ENCODE measurements around the genes SIVA1 and AKT1.

DNA sequence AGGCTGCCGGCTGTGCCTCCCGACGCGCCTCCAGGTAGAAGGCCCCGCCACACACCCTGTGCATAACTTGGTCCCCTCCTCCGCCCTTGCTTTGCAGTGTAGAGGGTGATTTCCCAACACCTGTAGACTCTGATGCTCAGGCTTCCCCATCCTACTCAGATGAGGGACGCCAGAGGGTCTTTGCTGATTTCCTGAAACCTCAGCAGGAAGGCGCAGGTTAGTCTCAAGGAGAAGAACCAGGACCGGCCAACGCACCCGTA, 28.3 kb upstream of the TMEM179 start:
- PRO-cap, result no peak
- RAMPAGE, long total RNA, 5 experiments, result no peak in any of the 5 experiments
- RRBS, result 58% methylated on average over 3 of the region's 11 CpGs

DNA sequence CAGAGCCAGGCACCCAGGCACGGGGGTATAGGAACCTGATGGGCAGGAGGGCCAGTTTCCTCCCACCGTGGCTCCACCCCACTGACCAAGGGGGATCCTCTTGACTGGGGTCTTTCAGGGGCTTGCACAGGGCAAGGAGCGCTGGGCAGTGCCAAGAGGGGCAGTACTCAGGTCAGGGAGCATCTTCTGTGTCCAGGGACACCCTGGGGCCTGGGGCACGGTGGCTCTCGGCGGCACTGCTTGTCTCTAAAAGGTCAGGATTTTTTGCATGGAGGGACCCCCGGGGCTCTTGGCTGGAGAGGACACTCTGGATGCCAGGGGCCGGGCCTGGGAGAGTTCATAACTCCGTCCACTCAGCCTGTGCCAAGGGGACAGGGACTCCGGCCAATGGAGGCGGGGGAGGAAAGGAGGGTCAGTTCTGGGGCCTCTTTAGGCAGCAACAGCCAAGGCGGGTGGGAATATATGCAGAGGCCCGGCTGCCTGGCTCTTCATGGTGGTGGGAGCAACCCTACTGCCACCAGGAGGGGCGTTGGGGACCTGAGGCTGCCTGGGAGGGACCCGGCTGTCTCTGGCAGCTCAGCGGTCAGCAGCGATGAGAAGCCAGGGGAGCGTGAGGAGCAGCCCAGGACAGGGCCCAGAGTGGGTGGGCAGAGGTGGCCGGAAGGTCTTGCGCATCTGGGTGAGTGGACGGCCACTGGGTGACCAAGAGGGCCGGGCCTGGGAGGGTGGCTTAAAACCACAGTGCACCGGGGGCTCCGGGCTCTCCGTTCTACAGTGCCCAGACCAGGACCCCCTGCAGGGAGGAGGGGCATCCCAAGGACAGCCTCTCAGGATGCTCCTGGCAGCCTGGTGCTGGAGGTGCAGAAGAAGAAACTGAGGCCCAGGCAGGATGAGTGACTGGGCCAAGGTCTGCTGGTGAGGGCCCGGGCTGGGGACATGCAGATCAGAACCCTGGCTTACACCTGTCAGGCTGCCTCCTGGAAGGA, 9.8 kb downstream of the INF2 start:
- PRO-cap, result no peak
- RAMPAGE, long total RNA, 5 experiments, result start-site peak on the plus strand in 1 of 5 experiments, centred at position 453 of the sequence, 6 reads per replicate
- RRBS, result 50% methylated on average over 16 of the region's 26 CpGs

DNA sequence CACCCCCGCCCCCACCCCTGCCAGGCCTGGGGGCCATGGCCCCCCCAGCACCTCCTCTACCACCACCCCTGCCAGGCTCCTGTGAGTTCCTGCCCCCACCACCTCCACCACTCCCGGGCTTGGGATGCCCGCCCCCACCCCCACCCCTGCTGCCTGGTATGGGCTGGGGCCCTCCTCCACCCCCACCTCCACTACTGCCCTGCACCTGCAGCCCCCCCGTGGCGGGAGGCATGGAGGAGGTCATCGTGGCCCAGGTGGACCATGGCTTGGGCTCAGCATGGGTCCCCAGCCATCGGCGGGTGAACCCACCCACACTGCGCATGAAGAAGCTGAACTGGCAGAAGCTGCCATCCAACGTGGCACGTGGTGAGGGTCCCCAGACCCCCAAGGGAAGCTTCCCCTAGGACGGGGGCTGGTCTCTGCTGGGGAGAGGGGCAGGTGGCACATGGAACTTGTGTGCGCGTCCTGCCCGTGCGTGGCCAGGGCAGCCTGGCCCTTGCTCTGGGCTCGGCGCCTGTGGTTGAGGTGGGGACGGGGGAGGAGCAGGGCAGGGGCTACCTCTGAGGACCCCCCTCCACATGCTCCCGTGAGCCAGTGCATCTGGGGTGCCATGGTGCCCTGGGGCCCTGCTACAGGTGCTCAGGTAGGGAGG, 16.3 kb upstream of the ADSS1 start:
- PRO-cap, result no peak
- RAMPAGE, long total RNA, 5 experiments, result start-site peak on the plus strand in 3 of 5 experiments, centred at positions 160 to 546 of the sequence, 20 to 55 reads per replicate
- RRBS, result no CpG with 5 or more reads among the region's 20 CpGs

GRCh38 chr14:104722033-104722591, 1.9 kb upstream of the ADSS1 start:
- PRO-cap, result no peak
- RAMPAGE, long total RNA, 5 experiments, result no peak in any of the 5 experiments
- RRBS, result no CpG with 5 or more reads among the region's 12 CpGs

DNA sequence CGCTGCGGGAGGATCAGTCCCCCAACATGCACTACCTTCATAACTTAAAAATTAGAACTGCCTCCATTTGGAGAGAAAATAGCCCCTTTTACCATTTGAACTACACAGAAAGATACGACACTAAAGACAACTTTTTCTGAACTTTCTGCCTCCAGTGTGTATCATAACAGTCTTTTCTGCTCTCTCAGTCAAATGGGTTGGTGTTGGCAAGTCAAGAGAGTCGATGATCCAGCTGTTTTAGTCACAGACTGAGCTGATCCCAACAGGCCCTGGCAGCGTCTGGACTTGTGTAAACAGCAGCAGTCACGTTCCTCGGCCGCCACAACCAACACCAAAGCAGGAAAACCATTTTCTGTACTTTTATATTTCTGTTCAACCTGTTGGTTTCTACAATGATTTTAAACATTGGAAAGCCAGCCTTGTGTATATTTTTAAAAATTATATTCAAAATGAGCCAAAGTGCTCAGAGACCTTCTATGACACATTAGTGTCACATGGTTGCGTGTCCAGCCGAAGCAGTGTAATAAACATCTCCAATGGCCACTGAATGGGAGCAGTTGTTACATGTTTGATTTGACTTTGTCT, 6.1 kb upstream of the SIVA1 start:
- PRO-cap, result no peak
- RAMPAGE, long total RNA, 5 experiments, result no peak in any of the 5 experiments
- RRBS, result no CpG with 5 or more reads among the region's 10 CpGs

GRCh38 chr14:104752411-104753383, at the start of gene SIVA1:
SIVA1 (plus strand) TSS chr14:104753147.
- PRO-cap, result unidirectional peak, minus-strand start at chr14:104752591; unidirectional peak, minus-strand start at chr14:104752691; bidirectional peak, plus-strand start at chr14:104753156, minus-strand start at chr14:104752842
- RAMPAGE, long total RNA, 5 experiments, result start-site peak on the plus strand in 5 of 5 experiments, at chr14:104753133-104753212 at its widest, 76 to 774 reads per replicate
- RRBS, result 1% methylated on average over 1 of the region's 108 CpGs

GRCh38 chr14:104766830-104767048, 13.8 kb downstream of the SIVA1 start:
- PRO-cap, result no peak
- RAMPAGE, long total RNA, 5 experiments, result no peak in any of the 5 experiments
- RRBS, result 100% methylated on average over 2 of the region's 3 CpGs

GRCh38 chr14:104767076-104767971, 14.4 kb downstream of the SIVA1 start:
- PRO-cap, result no peak
- RAMPAGE, long total RNA, 5 experiments, result no peak in any of the 5 experiments
- RRBS, result no CpG with 5 or more reads among the region's 19 CpGs

DNA sequence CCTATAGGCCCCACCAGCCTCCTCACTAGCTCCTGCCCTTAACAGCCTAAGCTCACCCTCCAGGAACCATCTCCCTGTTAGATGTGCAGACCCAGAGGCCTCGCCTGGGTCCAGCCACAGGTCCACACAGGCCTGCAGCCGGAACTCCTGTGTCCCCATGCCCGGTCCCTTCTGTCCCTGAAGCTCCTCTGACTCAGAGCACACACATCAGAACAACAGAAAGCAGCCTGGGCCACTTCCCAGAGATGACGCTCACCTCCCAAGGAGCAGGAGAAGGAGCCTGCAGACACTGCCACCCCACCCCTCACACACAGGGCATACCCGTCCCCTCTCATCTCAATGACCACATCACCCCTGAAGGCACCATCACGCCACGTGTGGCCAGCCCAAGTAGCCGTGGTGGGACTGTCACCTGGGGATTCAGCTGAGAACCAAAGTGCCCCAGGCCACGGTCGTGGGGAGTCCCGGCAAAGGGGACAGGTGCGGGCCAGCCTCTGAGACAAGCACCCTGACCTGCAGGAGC, 5.7 kb downstream of the AKT1 start:
- PRO-cap, result no peak
- RAMPAGE, long total RNA, 5 experiments, result no peak in any of the 5 experiments
- RRBS, result 86% methylated on average over 2 of the region's 12 CpGs

- PRO-cap, result bidirectional peak, plus-strand start at chr14:104795857, minus-strand start at chr14:104795756
- RAMPAGE, long total RNA, 5 experiments, result no peak in any of the 5 experiments
- RRBS, result 1% methylated on average over 76 of the region's 166 CpGs
These were observed at the start of gene AKT1 for GRCh38 chr14:104795048-104796215. AKT1 (minus strand) TSS chr14:104795748.

DNA sequence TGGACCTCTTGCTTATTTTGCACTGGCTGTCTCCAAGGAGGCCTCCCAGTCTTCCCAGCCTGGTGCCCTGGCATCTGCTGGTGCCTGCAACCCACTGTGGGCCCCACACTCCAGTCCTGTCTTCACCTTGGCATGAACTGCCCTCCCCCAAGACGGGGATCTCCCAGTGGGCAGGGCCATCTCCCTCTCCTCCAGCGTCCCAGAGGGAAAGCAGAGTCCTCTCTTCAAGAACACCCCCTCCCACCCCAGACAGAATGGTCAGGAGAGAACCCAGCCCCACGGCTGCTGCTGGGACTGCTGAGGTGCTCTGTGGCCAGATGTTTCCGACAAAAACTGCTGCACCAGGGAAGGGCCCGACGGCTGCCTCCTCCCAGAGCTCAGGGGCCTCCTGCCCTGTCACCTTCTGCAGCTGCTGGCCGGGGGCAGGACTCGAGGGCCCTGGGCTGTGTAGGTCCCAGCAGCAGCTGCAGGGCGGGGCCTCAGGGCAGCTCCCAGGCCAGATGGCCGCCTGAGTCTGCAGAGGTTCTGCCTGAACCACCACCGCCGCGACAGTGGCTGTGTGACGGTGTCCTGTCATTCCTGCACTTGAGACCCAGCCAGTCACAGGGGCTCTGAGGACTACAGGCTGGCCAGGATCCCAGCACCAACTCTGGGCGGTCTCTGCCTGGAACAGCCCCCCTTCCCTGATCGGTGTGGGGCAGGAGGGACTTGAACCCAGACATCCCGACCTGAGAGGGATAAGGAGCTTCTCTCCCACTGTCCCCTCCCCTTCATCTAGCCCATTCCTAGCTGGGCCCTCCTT, 2.0 kb upstream of the AKT1 start:
- PRO-cap, result unidirectional peak, minus-strand start at position 405 of the sequence
- RAMPAGE, long total RNA, 5 experiments, result no peak in any of the 5 experiments
- RRBS, result no CpG with 5 or more reads among the region's 17 CpGs

- PRO-cap, result no peak
- RAMPAGE, long total RNA, 5 experiments, result no peak in any of the 5 experiments
- RRBS, result 50% methylated on average over 2 of the region's 16 CpGs
These were observed 1.3 kb upstream of the ZBTB42 start for GRCh38 chr14:104799535-104800103.

DNA sequence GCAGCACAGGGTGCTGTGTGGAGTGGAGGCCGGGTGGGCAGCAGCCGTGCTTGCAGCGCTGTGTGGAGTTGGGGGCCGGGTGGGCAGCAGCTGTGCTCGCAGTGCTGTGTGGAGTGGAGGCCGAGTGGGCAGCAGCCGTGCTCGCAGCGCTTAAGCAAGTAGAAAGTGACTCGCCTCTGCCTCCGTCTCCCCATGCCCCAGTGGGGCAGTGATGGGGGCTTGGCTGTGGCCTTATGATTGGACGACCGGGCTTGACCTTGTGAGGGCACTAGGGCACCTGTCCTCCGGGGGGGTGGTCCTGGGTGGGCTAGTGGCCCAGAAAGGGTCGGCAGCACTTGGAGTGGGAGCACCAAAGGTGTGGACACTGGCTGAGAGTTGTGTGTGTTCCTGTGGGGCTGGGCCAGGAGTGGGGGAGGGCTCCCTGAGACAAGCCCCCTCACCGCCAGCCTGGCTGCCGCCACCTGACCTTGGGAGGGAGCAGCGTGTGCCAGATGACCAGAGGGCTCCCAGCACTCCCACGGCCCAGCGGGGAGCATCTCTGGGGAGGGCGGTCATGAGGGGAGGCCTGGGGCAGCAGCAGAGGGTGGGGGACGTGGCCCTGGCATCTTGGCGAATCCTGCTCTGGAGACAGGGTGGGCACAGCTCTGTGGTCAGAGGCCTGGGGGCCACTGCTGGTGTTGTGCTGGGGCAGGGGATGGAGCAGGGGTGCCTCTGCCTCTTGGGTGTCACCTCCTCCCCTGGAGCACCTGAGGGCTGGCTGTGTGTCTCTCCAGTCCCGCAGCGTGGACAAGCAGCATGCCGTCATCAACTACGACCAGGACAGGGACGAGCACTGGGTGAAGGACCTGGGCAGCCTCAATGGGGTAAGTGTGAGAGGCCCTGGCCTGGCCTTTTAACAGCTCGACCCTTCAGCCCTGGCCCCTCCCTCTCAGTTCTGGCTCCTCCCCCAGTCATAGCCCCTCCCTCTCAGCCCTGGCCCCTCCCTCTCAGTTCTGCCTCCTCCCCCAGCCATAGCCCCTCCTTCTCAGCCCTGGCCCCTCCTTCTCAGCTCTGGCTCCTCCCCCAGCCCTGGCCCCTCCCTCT, 10.8 kb downstream of the CEP170B start:
- PRO-cap, result no peak
- RAMPAGE, long total RNA, 5 experiments, result start-site peak on the plus strand in 3 of 5 experiments, centred at positions 274 to 792 of the sequence, 5 to 35 reads per replicate
- RRBS, result 92% methylated on average over 3 of the region's 29 CpGs

- PRO-cap, result no peak
- RAMPAGE, long total RNA, 5 experiments, result no peak in any of the 5 experiments
- RRBS, result no CpG with 5 or more reads among the region's 12 CpGs
These were observed 1.7 kb downstream of the CDCA4 start for GRCh38 chr14:105019152-105019571.

DNA sequence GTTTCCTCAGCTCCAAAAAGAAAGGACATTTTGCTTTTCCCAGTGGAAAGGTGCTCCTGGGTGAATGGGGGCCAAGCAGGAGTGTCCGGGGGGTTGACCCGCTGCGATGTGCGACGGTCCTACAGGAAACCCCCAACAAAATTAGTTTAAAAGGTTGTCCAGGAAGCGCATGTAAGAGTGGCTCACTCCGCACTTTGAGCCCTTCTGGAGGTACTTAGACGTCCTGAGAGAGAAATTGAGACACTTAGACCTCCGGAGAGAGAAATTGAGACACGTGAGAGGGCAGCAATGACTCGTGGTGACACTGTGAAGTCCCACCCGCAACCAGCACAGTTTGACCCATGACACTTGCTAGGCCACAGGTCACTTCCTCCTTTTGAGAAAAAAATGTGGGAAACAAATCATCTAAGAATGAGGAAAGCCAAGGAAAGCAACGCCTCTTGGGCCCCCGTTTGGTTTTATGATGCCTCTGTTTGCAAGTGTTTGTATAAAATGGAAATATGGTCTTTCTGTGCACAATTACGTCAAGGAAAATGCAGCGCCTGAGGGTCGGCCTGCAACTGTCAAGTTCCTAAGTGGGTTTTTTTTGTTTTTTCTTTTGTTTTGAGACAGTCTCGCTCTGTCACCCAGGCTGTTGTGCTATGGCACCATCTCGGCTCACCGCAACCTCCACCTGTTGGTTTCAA, 13.5 kb upstream of the CDCA4 start:
- PRO-cap, result no peak
- RAMPAGE, long total RNA, 5 experiments, result no peak in any of the 5 experiments
- RRBS, result no CpG with 5 or more reads among the region's 20 CpGs

DNA sequence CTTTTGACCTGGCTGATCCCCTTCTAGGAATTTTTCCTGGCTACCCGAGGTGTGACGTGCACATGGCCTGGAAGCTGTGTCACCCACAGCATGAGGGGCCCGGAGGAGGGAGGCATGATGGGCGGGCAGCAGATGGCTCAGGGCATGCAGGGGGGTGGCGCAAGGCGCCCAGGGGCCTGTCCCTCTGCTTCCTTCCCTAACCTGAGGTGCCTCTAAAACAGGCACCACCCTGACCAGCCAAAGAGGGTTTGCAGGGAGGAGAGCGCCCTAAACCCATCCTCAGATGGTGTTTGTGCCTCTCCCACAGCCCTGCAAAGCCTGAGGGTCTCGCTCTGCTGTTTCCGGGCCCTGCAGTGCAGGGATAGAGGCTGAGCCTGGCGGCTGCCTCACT, 6.6 kb downstream of the GPR132 start:
- PRO-cap, result no peak
- RAMPAGE, long total RNA, 5 experiments, result no peak in any of the 5 experiments
- RRBS, result no CpG with 5 or more reads among the region's 10 CpGs

GRCh38 chr14:105059143-105059564, 6.1 kb downstream of the GPR132 start:
- PRO-cap, result no peak
- RAMPAGE, long total RNA, 5 experiments, result no peak in any of the 5 experiments
- RRBS, result no CpG with 5 or more reads among the region's 9 CpGs

DNA sequence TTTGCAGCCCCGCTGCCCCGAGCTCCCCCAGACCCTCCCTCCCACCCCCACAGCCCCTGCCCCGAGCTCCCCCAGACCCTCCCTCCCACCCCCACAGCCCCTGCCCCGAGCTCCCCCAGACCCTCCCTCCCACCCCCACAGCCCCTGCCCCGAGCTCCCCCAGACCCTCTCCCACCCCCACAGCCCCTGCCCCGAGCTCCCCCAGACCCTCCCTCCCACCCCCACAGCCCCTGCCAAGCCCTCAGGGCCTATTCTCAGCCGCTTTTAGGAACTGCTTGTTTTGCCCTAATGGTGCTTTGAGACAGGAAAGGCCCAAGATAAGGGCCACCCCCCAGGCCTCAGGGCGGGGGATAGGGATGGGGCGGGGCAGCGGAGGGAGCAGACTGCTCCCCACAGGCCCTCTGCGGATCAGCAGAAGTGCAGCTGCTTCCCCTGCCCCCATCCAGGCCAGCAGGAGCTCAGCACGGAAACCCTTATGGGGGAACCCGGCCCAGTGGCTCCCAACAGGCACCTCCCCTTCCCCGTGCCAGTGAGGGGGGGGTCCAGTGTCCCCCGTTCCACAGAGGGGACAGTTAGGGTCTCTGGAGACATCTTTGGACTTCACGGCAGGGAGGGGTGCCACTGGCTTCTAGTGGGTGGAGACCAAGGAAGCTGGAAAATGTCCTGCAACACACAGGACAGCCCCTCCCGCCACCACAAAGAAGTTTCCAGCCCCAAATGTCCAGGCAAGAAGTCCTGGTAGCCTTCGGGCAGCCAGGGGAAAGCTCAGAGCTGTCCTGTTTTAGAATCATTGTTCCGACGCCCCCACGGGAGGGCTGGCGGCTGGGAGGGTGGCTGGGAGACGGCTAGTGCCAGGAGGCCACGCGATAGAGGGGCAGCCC, 10.2 kb upstream of the GPR132 start:
- PRO-cap, result no peak
- RAMPAGE, long total RNA, 5 experiments, result no peak in any of the 5 experiments
- RRBS, result no CpG with 5 or more reads among the region's 25 CpGs

GRCh38 chr14:105153497-105153894, 15.1 kb downstream of the JAG2 start:
- PRO-cap, result no peak
- RAMPAGE, long total RNA, 5 experiments, result no peak in any of the 5 experiments
- RRBS, result 78% methylated on average over 1 of the region's 12 CpGs

DNA sequence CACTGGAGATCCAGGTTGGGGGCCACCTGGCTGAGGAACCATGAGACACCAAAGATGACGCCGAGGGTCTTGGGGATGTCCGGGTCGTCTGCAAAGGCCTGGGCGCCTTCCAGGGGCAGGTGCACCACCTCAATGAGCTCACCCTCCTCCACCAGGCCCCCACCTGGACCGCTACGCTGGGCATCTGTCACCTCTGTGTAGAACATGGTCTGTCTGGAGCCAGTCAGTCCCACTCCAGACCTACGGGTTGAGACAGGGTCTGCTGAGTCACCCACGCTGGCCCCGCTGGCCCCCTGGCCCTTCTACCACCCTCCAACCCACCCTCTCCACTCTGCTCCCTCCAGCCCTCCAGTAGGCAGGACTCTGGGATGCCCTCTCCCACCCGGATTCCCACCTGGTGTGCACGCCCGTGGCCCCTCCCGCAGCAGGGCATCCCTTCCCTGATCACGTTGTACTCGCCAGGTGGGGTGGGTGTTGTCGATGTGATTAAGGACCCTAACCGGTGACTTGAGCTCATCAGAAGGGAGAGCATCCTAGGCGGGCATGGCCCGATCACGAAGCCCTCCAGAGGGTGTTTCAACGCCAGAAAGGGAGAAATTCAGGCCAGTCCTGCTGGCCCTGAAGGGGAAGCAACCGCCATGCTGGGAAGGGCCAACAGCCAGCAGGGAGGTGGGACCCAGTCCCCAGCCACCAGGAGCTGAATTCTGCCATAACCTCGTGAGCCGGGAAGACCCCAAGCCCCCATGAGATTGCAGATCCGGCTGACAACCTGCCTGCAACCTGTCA, 4.6 kb upstream of the JAG2 start:
- PRO-cap, result no peak
- RAMPAGE, long total RNA, 5 experiments, result start-site peak on the minus strand in 2 of 5 experiments, centred at positions 93 to 720 of the sequence, 10 to 12 reads per replicate
- RRBS, result 88% methylated on average over 5 of the region's 26 CpGs